Mesangial cell (primary cell): ENCODE results near the genes ARMC10 and RINT1.

- RAMPAGE, long total RNA: start-site peak on the minus strand at chr7:103074799-103074833, 6 reads
Observed at GRCh38 chr7:103074431-103075252, at the start of gene ARMC10. Gene ARMC10, plus strand, starts transcription at chr7:103075140.

- RAMPAGE, long total RNA: no peak
Observed at GRCh38 chr7:103149781-103150100, 842 bp upstream of the NAPEPLD start.

DNA sequence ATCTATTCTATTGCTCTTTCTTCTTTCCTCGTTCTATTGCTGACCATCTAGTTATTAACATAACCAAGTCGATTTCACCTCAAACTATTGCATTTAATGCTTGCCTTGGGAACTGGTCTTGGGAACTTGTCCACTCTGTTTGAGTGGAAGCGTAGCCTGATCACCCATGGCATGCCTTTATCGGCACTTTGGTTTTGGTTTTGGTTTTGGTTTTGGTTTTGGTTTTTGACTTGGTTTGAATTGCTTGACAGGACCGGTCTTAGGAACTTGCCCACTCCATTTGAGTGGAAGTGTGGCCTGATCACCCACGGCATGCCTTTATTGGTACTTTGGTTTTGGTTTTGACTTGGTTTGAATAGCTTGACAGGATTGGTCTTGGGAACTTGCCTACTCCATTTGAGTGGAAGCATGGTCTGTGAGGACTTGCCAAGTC is 6.7 kb upstream of the NAPEPLD start:
- RAMPAGE, long total RNA: no peak

- RAMPAGE, long total RNA: no peak
Observed at GRCh38 chr7:103541023-103541456, 95.0 kb upstream of the SLC26A5 start.

GRCh38 chr7:104029713-104030037 is 40.2 kb upstream of the RELN start:
- RAMPAGE, long total RNA: no peak

DNA sequence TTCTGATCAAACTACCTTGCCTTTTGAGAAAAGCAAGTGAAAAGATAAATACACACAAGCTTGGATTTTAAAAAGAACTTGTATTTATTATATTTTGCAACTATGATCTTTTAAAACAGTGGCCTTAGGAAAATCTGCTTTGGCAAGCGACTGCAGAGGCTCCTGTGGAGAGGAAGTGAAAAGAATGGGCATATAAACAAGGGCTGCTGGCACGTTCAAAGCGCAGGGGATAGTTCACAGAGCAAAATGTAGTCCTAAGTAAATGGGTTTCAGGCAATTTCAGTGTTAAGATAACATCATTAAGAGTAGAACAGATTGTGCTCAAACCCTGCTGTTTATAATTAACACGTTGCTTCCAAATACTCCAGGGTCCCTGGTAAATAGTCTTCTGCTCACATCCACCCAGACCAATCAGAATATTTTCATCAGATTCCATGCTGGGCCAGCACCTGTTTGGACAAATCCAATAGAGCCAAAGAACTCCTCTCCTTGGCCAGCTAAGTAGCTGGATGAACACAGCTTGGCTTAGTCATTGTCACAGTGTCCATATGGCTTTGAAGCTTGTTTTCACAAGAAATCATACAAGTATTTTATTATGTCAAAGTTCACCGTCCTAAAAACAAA is 81.4 kb downstream of the ORC5 start:
- RAMPAGE, long total RNA: no peak

DNA sequence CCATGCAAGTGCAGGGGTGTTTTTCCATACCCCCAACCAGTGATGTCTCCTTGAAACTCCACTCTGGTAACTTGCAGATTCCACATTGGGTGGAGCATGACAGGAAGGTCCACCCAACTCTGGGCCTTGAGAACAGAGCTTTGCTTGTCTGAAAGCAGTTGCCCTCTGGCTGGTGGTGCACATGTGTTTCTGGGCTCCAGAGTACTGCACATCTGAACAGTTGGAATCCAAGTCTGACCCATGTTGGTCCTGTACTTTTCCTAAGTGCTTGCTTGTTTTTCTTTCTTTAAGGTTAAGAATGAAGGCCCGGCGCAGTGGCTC is 84.9 kb upstream of the KMT2E start:
- RAMPAGE, long total RNA: no peak

DNA sequence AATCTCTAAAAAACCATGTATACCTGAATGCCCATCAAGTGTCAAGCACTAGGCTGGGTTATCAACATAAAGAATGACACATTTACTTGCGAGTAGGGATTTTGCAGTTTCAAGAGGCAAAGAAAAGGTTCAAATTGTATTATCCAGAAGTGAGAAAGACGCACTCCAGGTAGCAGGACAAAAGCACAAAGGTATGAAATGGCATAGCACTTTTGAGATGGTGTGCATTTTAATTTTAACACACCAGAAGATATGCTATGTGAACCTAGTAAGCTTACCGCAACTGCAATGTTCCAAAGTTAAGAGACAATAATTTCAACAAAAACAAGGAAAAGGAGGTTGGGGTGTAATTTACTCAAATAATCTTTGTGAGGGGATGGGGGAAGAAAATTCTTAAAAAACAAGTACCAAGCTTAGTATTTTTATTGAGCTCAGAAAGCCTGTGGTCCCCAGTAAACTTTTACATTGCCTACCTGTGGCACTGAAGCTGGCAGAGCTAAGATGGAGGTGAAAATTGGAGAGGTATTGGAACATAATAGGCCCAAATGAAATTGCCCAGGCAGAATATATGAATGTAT is 3.7 kb upstream of the KMT2E start:
- RAMPAGE, long total RNA: no peak

DNA sequence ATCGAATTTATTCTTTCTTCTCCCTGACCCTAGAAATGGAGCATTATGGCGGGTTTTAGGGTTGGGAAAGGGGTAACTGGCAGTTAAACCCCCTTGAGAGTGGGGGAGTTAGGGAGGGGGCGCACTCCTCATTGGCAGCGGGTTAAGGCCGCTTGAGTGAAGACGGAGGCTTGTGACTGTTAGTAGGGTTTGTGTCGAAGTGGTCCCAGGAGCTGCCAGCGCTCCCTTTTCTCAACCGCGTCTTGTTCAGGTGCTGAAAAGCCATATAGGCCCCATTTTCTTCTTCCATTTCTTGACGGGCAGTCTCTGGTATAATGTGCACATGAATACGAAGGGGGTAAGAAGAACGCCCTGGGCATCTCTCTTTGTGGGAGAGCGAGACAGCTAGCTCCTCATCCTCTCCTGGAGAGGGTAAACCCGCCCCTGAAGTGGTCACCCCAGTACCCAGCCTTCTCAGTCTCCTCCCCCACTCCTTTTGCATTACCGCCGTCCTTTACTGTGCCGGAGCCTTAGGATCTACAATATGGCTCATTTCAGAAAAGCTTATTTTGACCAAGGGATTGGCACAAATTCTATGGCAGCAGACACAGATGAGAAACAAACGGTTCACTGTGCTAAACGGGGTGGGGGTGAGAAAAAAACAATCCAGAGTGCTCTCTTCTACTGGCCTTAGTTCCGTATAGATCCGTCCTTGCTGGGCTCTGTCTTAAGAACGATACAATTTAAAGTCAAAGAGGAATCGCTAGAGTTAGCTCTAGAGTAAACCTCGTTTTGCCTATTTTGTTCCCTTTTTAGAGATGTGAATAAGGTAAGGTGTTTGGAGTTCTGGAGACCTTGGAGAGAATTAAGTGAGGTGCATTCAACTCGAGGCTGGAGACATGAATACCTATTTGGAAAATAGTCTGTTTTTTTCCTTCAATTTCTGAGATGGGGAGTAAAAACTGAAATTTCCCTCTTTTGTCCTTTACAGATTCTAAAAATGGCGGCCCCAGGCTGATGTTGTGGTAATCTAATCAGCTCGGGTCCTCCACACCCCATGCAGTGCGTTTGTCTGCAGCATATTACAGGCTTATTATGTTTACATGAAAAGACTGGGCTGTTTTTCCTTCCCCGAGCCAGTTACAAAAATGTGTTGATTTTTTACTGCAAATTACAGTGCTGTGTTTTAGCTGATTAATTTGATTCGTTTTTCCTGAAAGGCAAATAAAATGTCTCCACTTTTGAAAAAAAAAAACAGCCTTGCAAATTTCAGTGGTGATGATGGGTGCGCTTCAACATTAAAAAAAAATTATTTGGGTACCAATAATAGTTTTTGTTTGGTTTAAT is 1.2 kb downstream of the KMT2E start:
- RAMPAGE, long total RNA: no peak

DNA sequence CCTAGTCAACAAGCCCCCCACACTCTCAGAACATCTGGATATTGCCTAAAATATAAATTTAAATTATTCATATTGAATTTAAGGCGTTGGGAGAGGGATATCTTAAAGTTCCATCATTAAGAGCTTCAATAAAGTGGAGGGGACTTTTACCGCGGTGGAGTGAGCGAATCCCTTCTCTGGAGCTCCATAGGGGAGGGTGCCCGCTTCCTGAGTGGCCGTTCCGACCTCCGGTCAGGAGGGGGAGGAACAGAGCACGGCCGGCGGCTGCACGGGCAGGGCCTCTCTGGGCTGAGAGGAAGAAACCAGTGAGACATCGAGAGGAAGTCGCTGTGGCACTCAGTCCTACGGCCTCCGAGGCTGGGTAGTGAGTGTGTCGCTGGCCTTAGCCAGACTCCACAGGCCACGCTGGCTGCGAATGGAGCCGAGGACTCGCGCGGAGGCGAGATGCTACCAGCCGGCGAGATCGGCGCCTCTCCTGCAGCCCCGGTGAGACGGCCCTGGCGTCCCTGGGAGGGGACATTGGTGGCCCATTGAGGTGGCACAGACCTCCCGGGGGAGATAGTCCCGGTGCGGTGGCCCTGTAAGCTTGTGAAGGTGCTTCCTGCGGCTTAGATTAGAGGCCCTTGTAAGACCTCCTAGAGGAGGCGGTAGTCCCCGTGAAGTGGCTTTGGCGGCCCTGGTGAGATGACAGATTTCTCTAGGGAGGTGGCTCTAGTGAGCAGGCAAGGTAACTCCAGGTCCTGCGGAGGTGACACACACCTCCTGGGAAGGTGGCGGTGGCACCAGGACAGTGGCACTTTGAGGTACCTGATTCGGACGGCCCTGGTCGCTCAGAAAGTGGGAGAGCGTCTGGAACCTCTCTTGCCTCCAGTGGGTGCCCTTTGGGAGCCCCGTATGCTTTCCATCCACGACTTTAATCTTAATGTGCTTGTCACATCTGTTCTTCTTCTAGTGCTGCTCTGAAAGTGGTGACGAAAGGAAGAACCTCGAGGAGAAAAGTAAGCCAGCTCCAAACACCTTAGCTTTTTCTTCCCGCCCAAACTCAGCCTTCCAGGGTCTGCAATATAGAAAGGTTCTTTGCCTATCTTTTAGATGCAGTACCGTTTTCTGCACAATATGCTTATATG is at the start of gene RINT1:
TSS of gene RINT1 (plus strand) at position 330 of the 1,127 bp plus-strand sequence.
- RAMPAGE, long total RNA: start-site peak on the plus strand centred at position 342 of the sequence, 26 bp wide, 169 reads

DNA sequence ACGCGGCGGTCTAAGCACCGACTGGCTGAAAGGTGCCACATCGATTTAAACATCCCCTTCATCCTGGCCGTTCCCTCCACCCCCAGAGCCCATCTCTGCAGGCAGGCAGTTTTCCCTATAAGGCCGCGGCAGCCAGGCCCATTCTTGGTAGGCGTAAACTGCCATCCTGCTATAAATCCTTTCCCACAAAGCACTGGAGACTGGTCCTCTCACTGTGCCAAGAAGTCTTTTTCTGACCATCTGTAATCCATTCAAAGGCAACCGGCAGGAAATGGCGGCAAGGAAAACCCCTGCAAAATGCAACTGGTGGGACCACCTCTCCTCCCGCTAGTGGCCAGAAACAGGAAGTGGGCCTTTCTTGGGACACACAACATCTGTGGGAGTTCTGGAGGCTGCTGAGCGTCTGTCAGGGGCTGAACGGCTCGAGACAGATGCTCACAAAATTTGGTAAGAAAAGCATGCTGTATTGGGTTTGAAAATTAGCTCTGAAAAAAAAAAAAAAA is 22.4 kb downstream of the ATXN7L1 start:
- RAMPAGE, long total RNA: no peak

- RAMPAGE, long total RNA: no peak
Observed at GRCh38 chr7:106111499-106112145, 490 bp downstream of the SYPL1 start.

DNA sequence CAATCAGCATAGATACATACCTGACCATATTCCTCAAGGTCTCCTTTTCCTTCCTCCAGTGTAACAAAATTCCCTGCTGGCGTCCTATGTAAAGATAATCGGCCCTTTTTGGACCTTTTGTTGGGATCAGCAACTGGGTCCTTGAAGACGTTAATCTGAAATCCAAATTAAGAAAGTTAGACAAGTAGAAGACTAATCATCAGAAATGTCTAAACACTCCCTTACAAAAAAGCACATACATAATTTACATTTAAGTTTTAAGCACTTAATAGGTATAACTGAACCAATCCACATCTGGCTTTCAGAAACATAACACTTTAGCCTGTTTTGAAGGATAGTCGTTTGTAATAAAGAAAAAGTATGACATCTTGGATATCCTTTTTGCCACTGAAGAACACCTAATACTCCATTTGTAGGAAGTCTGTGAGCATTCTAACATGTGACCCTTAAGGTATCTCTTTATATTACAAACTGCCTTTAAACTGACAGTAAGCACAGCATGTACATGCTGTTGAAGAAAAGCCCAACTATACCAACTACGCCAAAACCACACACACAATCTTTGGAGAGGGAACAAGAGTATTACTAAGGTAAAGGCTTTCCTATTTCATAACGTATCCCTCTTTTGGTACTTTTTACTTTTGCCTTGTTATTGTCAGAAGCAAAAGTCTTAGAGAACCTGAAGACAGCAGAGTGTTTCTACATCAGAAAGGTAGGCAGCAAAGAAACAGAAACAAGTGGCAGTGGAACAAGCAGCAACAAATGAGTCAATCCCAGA is 31.6 kb downstream of the NAMPT start:
- RAMPAGE, long total RNA: no peak

DNA sequence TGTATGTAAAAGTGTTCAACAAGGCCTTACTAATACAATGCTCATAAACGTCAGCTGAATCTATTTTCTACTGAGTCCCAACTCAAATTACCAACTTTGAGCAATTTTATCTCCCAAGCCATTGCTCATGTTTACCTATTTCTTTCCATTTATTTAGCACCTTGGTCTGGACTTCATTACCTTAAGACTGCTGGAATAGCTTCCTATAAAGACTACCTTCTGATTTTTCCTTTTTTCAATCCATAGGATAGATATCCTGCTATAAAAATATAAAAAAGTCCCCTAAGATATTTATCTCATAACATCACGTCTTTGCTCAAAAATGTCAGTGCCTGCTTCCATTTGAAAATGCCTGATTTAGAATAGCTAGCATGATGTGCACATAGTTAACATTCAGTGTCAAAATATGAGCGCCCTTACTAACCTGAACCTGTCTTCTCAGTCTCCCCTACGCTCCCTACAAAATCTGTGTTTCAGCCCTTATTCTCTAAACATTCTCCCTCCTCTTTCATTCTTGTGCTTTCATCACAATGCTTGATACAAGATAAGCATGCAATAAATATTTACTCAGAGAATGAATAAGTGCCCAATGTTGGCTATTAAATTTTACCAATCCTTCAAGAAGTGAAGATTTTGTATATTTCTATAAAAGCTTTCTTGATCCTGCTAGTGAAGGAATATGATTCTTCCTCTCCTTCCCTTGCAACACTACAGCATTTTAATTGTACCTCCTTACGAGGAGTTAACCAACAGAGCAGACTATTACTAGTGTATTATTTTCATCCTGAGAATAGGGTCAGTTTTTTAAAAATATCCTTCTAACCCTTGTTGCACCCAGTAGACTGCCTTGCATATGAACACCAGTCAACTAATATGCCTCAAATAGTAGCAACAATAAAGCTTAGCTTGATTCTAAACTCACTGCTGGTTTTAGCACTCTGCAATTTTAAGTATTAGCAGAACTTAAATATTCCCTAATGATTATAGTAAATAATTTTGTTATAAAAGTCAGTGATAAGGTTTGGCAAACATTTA is 18.0 kb downstream of the NAMPT start:
- RAMPAGE, long total RNA: no peak

- RAMPAGE, long total RNA: start-site peak on the minus strand at chr7:106284533-106284565, 79 reads
Observed at GRCh38 chr7:106283626-106284738, 801 bp downstream of the NAMPT start.

GRCh38 chr7:106286117-106286485 is 1.3 kb upstream of the NAMPT start:
- RAMPAGE, long total RNA: no peak

DNA sequence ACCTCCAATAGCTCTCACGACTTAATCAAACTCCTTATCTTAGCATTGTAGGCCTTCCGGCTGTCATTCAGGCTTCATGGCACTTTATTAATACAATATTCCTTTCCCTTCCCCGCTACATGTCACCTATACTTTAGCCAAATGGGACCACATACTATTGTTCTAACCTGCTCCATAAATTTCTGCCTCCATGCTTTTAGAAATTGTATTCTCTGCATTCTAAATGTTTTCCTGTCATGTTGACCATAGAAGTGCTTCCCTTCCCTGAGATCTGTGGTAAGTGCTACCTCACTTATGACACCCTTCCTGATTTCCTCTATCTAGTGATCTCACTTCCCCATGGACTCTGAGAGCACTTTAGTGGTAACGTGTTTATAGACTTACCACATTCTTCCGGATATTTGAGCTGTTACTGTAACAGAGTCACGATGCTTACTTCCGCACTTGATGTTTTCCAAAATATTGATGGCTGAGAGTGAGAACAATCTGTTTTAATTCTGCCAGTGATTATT is 59.9 kb upstream of the NAMPT start:
- RAMPAGE, long total RNA: no peak

DNA sequence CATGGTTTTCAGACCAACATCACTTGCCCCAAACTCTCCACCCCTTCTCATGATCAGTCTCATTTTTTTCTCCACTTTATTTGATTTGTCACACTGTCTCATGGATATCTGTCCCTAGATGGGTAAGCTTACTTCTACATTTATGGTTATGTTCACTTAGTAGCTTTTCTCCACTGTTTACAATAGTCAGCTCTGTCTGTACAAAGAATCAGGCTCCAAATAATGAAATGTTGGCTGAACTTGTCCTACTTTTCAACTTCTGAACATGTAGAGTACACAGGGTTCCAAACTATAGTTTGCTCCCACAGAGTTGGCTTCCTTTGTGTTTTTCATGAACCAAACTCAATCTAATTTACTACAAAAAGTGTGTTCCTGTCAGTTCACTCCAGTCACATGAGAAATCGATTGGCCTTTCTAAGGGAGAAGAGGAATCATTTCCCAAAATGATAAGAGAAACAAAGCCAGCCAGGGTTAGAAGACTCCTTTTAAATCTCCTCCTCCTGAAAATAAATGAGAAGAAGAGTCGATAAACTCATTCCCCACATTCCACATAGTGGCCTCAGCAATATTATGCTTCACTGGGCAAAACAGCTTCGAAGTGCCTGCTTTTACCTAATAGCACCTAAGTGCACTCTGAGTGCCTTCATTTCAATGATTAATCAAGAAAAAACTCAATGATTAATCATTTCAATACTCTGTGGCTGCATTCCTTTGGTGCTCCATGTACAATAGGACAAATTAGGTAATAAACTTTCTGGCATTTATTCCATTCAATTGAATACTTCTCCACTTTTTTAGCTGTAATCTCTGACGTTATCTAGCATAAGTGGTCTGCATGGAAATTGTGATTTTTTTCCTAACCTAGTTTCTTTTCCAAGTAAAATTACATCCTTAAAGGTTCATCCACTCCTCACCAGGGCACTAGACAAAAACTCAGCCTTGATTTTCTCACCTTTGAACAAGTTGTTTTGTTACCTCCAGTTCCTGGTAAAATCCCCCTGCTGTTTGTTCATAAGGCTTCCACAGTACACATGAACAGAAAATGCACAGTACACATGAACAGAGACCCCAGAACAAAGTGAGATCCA is 174.7 kb downstream of the CCDC71L start:
- RAMPAGE, long total RNA: no peak

GRCh38 chr7:106518987-106519392 is 142.0 kb downstream of the CCDC71L start:
- RAMPAGE, long total RNA: no peak

DNA sequence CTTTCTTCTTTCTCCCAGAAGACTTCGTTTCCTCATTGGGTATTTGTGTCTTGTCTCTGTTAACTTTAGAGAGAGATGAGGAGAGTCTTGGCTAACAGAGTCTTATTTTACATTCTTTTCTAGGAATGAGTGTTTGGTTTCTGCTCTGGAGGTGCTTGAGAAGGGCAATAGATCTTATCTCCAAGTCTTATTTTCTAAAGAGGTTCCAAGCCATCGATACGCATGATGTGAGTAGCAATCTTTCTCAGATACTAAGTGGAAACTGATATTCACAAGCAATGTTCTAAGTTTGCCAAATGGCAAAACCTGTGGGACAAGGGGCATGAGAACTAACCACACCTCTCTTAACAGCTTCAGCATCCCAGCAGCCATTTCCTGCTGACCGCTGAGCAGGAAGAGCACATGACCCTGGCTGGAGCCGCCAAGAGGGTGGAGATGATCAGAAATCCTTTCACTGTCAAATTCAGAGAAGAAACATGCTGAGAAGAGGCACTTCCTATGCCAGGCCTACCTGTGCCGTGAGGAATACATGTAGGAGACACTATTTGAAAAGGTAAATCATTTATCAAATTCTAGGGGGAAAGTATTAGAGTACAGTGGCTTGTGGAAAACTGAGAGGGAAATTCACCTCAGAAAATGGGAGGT is 35.2 kb downstream of the CCDC71L start:
- RAMPAGE, long total RNA: no peak